Tongue (tissue), 2 donors: ENCODE measurements around a stretch of chr16.

- RAMPAGE, long total RNA = no peak
Measured at GRCh38 chr16:85602966-85603308, 10.2 kb upstream of the GSE1 start.

DNA sequence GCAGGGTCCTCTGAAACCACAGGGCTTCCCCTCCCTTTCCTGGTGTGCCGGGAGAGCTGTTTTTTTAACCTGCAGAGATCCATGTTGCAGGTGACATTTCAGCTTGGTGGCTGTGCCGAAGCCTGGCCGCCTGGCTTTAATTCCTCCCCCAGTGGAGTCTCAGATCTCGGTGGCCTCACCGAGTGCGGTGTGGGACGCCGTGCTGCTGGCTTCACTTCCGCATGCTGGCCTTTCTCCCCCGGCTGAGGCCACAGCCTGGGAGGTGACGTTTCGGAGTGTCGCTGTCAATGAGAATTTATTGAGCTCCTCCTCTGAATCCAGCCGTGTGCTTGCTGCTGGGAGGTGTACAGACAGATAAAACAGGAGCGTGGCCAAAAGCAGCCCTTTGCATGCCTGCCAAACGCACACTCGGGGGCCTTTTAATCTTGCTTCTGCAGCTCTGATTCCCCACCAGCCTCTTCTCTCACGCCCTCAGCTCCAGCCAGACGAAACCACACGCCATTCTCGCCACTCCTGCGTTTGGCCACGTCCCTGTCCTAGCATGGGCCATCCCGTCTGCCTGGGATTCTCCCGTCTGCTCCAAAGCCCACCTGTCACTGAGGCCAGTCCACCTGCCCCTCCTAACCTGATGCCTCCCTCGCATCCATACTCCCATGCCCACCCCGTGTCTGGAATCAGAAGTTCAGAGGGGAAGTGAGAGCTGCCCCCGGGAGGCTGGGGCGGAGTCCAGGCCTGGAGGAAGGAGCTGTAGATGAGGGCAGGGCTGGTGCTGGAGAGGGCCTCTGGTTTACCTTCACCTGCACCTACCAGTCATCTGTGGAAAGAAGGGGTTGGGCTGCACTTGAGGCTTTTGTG lies 3.7 kb downstream of the GSE1 start:
- RAMPAGE, long total RNA = no peak

DNA sequence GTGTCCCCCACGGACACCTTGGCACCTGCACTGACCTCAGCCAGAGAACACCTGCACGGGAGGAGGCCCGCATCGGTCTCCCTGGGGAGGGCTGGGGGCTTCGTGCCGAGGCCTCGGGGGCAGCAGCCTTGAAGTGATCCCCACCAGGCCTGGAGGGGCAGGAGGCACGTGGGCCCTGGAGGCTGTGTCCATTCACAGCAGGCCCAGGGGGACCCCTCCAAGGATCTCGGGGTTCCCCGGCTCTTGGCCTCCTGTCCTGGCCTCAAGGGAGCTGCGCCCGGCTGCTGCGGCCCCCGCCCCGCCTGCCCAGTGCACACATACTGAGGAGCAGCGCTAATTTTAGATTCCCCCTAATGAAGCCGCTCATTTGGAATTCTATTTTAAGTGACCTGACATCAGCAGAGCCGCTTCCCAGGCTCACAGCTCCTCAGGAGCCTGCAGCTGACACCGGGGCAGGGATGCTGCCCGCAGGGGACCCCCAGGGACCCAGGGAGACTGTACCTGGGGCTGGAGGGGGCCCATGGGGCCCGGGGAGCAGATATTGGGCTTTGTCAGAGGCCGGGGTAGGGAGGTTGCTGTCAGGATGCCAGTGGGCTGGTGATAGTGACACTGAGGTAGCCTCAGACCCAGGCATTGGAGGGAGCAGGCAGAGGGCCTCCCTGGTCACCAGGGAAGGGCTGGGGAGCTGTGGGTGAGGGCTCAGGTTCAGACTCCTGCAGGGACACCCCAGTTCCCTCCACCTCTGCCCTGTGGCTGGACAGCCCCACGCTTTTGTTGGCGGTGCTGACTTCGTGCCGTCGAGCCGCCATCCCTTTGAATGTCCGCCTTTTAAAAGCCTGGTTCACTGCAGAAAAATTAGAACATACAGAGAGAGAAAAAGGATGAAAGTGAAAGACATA lies 15.0 kb downstream of the GSE1 start:
- RAMPAGE, long total RNA = no peak

DNA sequence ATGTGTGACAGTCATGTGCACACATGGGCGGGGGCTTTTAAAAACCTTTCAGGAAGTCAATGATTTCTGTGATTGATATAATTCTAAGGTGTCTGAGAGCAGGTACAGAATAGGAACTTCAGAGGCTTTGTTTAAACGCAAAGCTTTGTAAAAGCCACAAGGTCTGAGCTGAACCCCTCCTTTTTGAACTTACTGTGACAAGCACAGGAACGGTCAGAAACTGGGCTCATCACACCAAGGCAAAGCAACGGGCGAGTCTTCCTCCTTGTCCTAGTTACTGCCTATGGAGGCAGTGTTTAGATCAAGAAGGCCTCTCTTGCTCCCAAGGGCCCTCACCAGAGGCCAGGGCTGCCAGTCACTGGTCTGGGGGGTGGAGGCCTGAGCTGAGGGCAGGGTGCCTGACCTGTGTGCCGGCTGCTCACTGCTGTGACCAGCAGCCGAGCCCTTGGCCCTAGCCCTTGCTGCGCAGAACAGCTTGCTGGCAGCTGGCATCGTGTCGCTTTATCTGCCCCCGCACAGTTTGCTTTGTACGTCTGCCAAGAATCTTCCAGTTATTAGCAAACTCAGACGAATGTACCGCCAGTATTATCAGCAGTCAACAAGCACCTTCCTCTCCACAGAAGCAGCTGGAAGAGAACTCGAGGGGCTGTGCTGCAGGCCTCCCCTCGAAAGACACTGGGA lies 14.8 kb downstream of the GINS2 start:
- RAMPAGE, long total RNA = no peak

DNA sequence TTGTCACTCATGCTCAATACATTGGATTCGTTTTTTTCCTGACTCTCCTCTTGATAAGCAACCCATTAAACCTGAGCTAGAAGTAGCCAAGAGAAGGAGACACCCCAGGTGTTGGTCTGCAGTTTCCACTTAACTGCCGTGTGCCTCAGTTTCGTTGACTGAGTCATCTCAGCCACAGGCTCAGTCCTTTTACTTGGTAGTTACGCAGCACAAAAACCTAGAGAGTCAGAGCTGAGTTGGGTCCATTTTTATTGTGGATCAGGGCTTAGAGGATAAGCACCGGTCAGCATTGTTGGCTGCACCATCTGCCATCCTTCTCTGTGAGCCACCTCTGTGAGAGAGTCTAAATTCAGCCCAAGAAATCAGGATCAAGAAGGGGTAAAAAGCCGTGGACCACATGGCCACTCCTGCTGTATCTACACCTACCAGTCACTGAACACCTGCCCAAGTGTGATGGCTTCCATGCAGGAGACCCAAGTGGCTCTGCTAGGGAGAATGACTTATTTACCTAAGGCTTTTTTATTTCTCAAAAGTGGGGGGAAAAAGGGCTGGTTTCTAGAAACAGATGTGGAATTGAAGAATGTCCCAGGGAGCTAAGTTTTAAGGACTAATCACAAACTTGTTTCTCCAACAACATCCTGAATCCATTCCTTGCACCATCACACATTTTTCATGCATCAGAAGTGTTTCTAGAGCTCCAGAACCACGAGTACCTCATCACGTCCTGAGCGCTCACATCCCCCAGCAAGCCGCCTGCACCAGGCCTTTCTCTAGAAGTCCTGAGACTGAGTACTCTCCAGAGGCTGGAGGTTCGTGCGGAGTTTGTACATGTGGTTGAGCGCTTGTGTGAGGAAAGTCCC lies 11.1 kb downstream of the GINS2 start:
- RAMPAGE, long total RNA = no peak

GRCh38 chr16:85687125-85687889 lies 1.4 kb downstream of the GINS2 start:
- RAMPAGE, long total RNA = no peak

- RAMPAGE, long total RNA = no peak
Measured at GRCh38 chr16:85690425-85691006, 1.8 kb upstream of the GINS2 start.

- RAMPAGE, long total RNA = no peak
Measured at GRCh38 chr16:85749848-85750761, 791 bp downstream of the C16orf74 start.

DNA sequence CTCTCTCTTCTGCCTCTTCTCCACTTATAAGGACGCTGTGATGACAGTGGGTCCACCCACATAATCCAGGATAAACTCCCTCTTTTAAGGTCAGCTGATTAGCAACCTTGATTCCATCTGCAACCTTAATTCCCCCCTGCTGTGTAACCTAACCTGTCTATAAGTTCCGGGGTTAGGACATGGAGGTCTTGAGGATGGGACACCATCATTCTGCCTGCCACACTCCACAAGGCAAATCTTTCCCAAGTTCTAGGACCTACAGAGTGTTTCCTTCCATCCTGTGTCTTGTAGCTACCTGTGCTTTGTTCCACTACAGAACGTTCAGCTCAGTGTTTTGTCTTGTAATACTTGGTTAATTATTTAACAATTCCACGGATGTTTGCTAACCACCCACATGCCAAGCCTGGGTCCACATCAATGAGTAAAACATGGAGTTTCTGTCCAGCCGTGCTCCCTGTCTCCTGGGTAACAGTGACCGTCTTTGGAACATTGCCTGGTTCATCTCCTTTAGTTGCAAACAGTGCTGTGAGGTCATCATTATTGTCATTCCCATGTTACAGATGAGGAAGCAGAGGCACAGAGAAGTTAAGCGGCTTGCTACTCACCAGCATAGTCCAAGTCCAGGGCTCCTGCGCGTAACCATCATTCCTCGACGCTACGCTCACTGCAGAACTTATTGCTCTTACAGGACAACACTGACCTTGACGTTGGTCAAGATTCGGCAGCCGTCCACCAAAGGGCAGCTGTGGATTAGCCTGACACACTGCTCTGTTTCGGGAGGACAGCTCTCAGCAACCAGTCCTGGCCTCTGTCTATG lies 41.2 kb downstream of the IRF8 start:
- RAMPAGE, long total RNA = no peak

- RAMPAGE, long total RNA = no peak
Measured at GRCh38 chr16:86196479-86197073, 297.6 kb downstream of the IRF8 start.

GRCh38 chr16:86341110-86341501 lies 169.2 kb upstream of the FOXF1 start:
- RAMPAGE, long total RNA = no peak

- RAMPAGE, long total RNA = no peak
Measured at GRCh38 chr16:86462144-86462615, 48.1 kb upstream of the FOXF1 start.

GRCh38 chr16:86495627-86496285 lies 14.6 kb upstream of the FOXF1 start:
- RAMPAGE, long total RNA = no peak

- RAMPAGE, long total RNA = no peak
Measured at GRCh38 chr16:86581582-86582000, 3.2 kb downstream of the FOXL1 start.

DNA sequence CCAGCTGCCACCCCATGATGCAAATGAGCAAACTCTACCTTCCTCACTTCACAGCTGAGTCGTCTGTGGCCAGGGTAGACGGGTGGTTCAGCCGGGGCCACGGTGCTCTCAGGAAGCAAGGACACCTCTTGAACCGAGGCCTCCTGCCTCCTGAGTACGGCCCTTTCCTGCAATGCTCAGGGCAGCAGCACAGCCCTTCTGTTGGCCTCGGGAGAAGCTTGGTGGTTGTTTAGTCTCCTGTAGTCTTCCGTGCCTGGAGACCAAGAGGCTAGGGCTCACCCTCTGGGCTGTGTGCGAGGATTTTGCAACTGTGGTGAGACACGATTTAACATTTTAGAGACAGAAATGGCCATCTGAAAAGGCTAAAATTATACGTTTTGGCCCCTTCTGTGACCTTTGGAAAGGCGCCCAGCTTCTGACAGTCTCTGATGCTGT lies 33.0 kb downstream of the FOXL1 start:
- RAMPAGE, long total RNA = no peak

- RAMPAGE, long total RNA = no peak
Measured at GRCh38 chr16:87240470-87241499, 76.4 kb downstream of the C16orf95 start.

DNA sequence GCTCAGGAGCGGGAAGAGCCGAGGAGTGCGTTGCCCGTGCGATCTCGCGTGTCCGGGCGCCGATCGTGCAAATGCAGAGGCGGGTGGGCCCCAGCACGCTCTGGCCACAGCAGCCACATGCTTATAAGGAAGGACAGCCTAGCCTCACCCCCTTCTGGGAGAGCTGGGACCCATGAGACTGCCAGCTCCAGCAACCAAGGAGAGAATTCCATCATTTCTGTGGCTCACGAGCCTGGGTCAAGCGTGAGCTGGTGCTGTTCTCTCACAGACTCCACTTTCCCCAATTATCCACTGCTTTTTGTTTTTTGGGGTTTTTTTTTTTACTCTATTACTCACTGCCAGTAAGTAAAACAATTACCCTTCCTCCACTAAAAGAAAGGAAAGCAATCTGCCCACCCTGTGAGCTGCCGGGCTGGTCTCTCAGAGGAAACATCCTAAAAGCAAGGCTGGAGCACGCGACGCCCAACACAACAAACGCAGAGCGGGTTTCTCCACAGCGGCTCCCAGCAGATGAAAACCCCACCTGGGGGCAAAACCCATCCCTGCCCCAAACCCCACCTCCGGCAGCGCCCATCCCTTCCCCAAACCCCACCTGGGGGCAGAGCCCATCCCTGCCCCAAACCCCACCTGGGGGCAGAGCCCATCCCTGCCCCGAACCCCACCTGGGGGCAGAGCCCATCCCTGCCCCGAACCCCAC lies 27.3 kb upstream of the C16orf95 start:
- RAMPAGE, long total RNA = no peak

DNA sequence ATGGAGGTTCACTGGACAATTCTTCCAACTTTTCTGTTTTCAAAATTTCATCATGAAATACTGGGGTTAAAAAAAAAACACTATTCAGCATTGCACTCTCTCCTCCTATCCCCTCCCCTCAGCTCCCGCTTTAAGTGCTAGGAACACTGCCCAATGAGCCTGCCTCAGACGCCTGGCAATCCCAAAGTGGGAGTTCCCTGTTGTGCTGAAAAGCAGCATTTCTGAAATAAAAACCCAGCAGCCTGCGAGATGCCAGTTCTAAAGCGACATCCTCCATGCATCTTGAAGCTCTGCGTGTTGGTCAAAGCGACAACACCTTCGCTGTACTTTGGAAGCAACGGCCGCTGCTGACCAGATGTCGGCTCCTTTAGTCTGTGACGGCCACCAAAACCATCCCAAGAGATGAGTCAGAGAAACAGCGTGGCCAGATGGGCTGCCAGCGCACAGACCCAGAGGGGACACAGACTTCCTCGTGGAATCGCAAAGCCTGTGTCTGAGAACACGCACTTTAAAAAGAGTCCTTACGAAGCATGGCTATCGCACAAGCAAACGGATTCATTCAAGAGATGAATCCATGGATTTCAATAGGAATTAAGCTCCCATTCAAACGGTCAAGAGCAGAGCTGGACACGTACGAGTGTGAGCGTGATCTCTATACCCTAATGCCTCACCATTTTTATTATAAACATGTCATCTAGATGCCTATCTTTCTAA lies 32.8 kb downstream of the FBXO31 start:
- RAMPAGE, long total RNA = no peak

- RAMPAGE, long total RNA = no peak
Measured at GRCh38 chr16:87382201-87382725, 1.3 kb downstream of the FBXO31 start.

DNA sequence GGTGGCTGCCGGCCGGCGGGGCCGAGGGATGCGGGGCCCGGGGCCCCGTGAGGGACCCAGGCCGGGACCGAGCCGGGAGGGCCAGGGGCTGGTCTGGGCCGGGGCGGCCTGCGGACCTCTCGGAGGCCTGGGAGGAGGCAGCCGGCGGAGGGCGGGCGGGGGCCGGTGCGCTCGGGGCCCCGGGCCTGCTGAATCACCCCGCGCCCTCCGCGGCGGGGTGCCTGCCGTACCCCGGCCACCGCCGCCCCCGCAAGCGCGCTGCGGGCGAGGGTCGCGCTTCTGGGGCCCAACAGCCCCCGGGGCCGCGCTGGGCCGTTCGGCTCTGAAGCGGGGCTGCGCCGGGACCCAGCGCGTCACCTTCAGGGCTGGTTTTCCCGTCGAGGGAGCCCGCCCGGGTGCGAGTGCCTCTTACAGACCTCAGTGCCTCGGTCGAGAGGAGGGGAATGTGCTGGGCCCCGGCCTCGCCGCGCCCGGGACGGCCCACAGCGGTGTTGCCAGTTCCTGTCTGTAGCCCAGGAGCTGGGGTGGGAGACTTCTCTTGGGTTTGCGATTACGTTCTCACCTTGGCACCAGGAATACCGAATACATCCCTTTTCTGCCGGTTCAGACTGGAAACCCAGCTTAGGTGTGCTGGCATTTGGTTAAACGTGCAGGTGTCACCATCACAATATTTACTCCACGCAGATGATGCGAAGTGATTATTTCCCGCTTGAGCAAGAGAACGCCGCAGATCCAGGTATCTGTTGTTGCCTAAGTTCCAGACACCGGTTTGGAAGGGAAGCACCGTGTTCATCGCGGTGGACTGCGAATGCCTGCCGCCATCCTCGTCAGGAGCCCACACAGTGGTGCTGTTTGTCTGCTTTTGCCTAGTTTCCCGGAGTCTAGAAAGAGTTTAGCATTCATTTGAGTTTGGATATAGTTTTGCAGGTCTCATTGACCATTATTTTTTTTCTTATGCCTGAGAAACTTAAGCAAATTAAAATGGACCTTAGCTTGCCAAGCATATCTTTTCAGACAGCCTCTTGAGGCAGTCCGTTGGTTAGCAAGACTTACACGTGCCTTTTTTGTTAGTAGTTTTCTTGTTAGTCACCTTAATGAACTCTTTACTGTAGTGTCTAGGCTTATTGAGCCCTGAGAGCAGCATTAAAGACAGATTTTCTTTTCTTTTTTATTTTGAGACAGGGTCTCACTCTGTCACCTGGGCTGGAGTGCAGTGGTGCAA lies 859 bp downstream of the MAP1LC3B start:
- RAMPAGE, long total RNA = no peak